Camera-type eye (tissue), 1 donor: ENCODE measurements around a stretch of chr6.

DNA sequence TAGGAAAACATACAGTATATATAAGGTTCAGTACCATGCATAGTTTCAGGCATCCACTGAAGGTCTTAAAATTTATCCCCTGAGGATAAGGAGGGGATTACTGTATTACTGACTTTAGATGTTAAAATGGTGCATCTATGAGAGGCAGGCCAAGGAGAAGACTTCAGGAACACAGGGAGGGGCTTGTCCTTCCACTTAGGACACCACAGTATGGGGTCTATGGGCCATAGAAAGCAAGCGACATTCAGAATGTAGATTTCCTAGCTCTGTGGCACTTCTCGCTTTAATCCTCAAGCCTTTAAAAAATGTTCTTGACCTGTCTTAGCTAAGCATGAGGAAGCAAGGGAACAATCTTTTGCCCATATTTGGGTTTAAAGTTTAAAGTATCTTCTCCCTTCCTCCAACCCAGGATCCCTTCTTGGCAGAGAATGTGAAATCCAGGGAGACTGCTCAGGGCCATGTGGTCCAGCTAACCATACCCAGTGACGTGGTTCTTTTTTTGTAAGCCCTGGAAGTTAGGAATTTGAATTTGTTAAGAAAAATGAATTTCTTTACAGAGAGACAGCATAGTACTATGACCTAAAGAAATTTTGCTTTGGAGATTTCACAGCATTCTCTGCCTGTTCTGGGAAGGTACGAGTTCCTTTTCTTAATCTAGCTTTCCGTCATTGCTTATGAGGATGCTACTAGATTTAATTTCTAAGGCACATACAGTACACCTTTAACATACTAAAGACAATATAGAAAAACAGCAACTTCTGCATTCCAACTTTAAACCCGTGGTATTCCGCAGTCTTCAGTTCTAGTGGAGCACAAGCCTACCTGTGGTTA is 289.9 kb downstream of the BTBD9 start:
- RAMPAGE, long total RNA = no peak

GRCh38 chr6:38443512-38444566 is 195.9 kb downstream of the BTBD9 start:
- RAMPAGE, long total RNA = no peak

DNA sequence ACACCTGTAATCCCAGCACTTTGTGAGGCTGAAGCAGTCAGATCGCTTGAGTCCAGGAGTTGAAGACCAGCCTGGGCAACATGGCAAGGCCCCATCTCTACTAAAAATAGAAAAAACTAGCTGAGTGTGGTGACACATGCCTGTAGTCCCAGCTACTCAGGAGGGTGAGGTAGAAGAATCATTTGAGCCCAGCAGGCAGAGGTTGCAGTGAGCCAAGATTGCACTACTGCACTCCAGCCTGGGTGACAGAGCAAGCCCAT is 68.1 kb downstream of the BTBD9 start:
- RAMPAGE, long total RNA = no peak

- RAMPAGE, long total RNA = no peak
Observed at GRCh38 chr6:38699805-38700629, 2.9 kb downstream of the GLO1 start.

DNA sequence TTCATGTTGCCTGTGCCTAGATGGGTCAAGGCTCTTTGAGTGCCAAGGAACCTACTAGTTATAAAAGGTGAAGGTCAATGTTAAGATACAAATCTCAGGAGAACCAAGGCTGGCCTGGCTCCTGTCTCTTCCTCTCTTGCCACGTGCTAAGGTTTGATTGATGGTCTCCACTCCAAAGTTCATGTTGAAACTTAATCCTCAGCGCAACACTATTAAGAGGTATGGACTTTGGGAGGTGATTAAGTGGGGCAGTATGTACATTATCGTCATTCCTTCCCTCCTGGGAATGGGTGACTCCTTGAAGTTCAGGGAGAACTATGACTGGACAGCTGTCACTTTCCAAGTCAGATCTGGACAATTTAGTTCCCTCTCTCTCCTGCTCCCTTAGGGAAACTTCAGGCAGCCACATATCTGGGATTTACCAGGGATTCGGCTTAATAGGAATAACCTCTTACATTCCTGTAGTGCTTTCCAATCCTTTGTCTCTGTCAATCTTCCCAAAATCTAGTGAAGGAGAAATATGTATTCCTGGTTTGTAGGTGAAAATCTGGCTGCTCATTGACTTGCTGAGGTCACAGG is 50.4 kb downstream of the KCNK5 start:
- RAMPAGE, long total RNA = no peak

DNA sequence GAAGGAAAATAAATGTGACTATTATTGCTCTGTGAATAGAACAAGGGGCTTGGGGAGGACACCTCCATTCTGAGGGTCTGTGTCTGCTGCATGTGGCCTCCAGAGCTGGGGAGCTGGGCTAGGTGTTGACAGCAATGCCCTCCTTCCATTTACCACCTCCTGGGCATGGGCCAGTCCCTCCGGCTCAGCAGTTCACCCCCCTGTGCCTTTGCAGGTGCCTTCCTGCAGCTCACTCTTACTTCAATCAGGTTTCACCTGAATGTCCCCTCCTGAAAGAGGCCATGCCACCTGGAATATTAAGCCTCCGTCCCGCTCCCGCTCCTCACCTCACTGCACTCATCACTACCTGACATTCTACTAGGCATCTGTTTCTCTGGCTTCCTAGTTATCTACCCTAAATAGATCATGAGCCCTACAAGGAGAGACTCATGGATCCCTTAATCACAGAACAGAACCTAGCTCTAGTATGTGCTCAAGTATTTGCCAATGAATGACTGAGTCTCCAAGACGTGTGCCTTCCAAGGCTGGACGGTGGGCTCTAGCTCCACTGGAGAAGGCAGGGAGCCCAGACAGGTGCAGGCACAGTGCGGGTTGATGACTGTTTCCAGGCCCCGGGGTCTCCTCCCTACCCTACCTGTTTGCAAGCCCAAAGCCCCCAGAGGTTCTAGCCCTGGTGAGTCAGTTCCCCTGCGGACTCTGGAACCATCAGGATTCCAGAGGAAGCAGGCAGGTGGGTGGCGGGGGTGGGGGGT is 22.2 kb downstream of the KCNK5 start:
- RAMPAGE, long total RNA = no peak

- RAMPAGE, long total RNA = no peak
Observed at GRCh38 chr6:39209231-39210093, 19.8 kb downstream of the KCNK5 start.

DNA sequence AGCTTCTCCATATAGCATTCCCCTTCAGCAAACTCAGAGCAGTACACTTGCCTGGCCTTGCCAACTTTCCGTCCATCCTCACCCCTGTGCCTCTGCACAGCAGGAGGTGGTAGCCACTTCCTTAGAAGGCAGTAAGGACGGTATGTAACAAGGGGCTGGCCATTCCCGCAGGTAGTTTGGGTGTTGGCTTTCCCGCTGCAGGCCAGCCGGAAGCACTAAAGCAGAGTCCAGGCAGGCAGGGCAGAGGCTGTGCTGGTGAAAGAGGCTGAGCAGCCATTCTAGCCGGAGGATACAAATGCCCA is 22.5 kb upstream of the KCNK16 start:
- RAMPAGE, long total RNA = no peak

DNA sequence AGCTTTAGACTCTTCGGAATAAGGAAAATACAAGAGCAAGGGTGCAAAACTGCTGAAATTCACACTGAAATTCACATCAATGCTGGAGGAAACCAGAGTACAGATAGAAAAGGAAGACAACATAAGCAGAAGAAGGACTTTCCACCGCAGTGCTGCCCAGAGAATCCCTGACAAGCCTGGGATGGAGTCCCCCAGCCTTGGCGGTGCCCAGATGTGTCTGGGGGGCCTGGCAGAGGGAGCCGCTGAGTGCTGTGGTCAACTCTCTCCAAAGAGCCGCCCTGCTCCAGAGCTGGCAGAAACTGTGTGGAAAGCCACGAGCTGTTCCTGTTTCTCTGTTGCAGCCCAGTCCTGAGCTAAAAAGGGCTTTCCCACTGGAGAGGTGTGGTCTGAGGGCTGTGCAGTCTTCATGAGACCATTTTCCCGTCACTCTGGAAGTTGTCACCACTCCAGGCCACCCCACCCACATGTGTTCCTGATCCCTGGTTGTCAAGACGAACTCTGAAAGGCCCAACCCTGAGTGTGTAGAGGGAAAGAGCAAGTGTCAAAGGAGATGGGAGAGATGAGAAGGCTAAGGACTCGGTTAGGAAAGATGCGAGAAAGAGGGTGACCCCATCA is 99.7 kb upstream of the KCNK16 start:
- RAMPAGE, long total RNA = no peak

DNA sequence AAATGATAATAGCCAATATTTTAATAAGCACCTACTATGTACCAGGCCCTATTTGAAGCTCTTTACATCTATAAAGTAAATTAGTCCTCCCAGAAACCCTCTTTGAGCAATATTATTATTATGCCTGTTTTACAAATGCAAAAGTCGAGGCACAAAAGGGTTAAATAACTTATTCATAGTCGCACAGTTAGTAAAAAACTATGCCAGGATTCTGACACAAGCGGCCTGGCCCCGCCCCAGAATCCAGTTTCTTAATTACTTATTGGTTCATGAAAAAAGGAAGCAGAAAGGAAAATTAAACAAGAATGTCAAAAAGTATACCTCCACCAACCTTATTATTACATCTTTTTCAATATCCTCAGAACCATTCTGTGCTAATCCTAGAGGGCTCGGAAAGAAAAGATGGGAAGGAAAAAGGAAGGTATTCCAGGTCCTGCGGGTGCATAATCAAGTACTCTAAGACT is 24.0 kb upstream of the KIF6 start:
- RAMPAGE, long total RNA = no peak

- RAMPAGE, long total RNA = no peak
Observed at GRCh38 chr6:39791878-39792087, 393 bp upstream of the DAAM2 start.

DNA sequence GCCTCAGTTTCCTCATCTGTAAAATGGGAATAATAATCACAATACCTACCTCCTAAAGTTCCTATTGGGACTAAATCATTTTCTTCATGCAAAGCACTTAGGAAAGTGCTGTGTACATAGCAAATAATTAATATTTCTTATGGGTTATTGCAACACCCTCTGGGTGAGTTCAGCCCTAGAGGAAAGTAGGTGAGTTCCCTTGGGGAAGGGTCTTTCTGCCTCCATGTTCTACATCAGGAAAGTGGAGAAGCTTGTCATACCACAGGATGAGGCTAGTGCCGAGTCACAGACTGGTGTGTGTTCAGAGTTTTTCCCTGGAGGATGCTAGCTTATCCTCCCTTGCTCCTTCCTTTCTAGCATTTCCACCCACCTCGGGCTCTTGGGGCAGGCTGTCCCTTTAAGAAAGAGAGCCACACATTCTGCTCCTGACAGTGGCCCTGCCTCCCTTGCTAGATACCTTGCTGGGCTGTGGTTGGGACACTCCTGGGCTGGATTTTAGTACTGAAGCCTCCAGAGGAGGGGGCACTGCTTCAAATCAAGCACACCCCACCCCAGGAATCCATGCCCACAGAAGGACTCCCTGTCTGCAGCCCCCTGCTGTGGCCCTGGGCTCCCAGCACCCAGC is 28.7 kb downstream of the DAAM2 start:
- RAMPAGE, long total RNA = no peak

- RAMPAGE, long total RNA = no peak
Observed at GRCh38 chr6:39821626-39822500, 29.7 kb downstream of the DAAM2 start.

DNA sequence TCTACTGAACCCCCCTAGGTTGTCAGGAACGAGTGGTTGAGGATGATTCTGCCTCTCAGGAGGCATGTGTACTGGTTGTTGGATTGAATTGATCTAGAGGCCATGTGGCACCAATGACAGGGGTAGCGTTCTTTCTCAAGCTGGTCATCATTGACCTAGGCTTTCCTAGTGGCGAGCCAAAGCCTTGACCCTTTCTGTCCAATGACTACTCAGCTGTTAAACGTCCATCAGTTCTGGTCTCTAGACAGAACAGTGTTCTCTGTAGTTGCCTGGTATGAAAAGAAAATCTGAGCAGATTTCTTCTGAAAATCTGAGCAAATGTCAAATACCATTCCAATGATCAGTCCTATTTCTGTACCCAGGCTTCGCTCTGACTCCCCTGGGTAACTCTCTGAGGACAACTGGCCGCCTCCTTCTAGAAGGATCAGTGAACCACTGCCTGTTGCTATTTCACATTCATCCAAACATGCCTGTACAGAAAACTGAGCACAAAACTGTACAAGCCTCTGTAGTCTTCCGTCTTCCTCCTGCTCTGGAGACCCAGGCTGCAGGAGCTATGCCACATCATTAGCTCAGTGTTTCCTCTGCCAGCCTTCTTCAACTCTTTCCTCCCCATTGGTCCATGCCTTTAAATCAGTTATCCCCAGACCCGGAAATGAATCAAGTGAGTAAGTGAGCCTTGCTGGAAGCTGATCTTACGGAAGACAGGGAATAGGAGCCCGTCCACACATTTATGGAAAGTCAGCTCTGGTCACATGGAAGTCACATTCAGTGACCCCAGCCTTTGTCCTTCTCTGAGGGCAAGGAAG is 63.2 kb downstream of the DAAM2 start:
- RAMPAGE, long total RNA = no peak

DNA sequence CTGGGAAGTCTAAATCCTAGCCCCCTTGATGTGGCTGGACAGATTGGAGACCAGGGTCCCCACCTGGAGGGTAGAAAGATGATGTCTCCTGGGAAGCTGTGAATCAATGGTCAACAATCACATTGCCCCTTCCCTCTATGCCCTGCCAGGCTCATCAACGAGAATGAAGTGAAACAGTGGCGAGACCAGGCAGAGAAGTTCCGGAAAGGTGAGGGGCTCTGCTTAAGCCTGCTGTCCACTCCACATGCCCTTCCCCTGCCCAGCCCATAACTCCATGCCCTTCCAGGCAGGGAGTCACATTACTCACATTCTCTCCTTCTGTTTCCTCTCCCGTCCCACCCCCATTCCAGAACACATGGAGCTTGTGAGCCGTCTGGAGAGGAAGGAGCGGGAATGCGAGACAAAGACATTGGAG is 56.2 kb downstream of the MOCS1 start:
- RAMPAGE, long total RNA = no peak

DNA sequence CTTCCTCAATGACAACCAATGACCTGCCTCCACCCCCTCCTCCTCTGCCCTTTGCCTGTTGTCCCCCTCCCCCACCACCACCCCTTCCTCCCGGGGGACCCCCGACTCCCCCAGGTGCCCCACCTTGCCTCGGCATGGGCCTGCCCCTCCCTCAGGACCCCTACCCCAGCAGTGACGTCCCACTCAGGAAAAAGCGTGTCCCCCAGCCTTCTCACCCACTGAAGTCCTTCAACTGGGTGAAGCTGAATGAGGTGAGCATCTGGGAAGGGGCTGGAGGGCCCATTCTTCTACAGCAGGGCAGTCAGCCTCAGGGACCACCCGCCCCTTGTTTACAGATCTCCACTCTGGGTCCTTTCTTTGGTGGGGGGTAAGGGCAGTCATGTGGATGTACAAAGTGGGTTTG is 55.0 kb downstream of the MOCS1 start:
- RAMPAGE, long total RNA = no peak

GRCh38 chr6:40138406-40138954 is 204.2 kb upstream of the MOCS1 start:
- RAMPAGE, long total RNA = no peak

GRCh38 chr6:41066875-41067631 is 5.1 kb downstream of the OARD1 start:
- RAMPAGE, long total RNA = no peak

DNA sequence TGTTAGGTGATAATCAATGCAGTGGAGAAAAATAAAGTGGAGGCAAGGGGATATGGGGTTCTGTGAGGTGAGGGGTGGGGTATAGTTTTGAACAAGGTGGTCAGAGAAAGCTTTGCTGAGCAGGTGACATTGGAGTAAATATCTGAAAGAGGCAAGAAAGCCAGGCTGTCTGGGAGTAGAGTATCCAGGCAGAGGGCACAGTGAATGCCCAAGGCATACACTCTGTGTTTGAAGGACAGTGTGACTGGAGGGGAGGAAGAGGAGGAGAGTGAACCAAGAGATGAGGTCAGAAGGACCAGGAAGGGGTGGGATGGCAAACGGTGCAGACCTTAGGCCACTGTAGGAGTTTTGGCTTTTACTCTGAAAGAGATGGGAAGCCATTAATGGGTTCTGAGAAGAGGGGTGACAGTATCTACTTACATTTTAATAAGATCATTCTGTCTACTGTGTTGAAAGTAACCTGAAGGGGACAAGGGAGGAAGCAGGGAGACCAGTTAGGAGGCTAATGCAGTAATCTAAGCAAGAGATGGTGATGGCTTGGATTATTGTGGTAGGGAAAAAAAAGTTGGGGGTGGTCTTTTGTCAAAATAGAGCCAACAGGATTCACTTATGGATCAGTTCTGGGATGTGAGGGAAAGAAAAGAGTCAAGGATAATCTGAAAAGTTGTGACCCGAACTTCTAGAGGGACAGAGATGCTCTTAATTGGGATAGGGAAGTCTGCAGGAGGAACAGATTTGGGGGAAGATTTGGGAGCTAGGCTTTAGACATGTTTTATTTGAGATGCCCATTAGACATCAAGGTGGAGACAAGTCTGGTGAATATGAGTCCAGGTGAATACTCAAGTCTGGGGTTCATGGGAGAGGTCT is 18.1 kb downstream of the TREML1 start:
- RAMPAGE, long total RNA = no peak

GRCh38 chr6:41199316-41199782 is 1.6 kb downstream of the TREML2 start:
- RAMPAGE, long total RNA = no peak